RPMI7951 (cell line): ENCODE measurements around a stretch of chr6.

DNA sequence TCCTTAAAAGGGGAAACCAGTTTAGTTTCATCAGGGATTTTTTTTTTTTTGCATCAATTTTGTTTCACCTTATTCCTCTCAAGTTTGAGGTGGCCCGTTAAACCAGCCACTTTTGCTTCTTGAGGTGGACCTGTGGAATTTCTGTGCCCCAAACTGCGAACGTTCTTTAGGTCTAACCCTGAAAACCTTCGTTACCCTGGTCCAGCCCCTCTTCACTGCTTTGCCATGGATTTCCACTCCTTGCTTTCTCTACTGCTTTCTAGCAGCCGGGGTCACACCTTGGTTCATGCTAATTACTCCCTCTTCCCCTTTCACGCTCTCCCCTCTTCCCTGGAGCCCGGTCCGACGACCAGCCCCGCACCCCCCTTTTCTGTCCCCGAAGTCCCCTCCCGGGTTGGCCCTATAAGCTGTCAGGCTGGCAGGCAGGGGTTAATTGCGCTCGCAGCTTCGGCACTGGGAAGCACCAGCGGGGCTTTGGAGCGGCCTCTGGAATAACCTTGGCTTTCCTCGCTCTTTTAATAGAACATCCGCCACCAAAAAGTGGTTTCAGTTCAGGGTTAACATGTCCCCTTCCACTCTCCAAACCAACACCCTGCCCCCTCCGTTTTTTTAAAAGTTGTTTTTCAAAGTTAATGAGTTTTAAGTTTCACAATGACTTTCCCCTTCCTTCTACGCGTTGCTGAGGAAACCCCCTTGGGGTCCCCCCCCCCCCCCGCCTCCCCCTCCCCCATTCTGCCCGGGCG lies 1.4 kb upstream of the HIVEP1 start:
- RAMPAGE, long total RNA, result no peak

- RAMPAGE, long total RNA, result no peak
These were observed 1.9 kb downstream of the HIVEP1 start for GRCh38 chr6:12013992-12014490.

GRCh38 chr6:12065023-12066073 lies 53.2 kb downstream of the HIVEP1 start:
- RAMPAGE, long total RNA, result no peak

DNA sequence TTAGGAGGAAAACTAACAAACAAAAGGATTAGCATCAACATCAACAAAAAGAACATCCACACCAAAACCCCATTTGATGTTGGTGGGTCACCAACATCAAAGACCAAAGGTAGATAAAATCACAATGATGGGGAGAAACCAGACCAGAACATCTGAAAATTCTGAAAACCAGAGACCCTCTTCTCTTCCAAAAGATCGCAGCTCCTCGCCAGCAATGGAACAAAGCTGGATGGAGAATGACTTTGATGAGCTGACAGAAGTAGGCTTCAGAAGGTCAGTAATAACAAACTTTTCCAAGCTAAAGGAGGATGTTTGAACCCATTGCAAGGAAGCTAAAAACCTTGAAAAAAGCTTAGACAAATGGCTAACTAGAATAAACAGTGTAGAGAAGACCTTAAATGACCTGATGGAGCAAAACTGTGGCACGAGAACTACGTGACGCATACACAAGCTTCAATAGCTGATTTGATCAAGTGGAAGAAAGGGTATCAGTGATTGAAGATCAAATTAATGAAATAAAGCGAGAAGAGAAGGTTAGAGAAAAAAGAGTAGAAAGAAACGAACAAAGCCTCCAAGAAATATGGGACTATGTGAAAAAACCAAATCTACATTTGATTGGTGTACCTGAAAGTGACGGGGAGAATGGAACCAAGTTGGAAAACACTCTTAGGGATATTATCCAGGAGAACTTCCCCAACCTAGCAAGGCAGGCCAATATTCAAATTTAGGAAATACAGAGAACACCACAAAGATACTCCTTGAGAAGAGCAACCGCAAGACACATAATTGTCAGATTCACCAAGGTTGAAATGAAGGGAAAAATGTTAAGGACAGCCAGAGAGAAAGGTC lies 128.4 kb downstream of the HIVEP1 start:
- RAMPAGE, long total RNA, result no peak

- RAMPAGE, long total RNA, result no peak
These were observed 81.9 kb upstream of the EDN1 start for GRCh38 chr6:12208128-12208824.

DNA sequence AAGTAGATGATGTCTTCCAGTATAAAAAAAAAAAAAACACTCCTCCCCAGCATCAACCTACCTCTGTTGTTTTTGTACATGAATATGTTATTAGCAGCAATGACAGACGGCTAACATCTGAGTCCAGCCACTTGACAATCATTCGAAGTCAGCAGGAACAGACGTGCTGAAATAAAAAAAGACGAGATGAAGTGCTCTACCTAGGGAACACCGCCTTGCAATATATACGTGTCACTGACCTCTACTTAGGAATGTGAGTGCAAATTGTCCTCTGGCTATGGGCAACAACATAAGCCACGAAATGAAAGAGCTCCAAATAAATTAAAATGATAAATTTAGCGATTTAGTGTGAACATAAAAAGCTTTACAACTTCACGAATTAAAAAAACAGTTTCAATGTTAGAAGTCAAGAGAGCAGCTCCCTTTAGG lies 23.1 kb downstream of the EDN1 start:
- RAMPAGE, long total RNA, result no peak

GRCh38 chr6:12485286-12485961 lies 195.3 kb downstream of the EDN1 start:
- RAMPAGE, long total RNA, result no peak

DNA sequence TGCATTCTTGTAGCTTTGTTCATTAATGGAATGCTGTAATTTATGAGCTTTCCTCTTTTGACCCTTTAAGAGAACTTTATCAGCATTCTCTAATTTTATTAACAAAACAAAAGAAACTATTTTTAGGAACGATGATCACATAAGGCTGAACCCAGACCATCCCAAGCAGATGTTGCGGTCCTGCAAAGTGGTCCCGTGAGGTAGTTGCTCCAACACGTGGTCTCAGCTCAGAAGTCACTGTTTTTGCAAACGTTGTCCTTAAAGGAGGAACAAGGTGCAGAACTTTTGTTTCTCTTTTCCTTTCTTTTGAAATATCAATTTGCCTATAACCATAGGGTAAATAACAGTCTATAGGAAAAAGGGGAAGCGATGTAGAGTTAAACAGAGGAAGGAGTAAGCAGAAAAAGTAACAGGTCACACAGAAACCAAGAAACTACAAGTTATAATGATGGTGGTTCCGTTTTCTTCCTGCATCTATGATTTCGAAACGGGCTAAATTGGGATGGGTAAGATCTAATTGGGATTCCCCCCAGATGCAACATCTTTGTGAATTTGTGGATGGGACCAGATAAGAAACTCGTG lies 121.2 kb upstream of the PHACTR1 start:
- RAMPAGE, long total RNA, result no peak

DNA sequence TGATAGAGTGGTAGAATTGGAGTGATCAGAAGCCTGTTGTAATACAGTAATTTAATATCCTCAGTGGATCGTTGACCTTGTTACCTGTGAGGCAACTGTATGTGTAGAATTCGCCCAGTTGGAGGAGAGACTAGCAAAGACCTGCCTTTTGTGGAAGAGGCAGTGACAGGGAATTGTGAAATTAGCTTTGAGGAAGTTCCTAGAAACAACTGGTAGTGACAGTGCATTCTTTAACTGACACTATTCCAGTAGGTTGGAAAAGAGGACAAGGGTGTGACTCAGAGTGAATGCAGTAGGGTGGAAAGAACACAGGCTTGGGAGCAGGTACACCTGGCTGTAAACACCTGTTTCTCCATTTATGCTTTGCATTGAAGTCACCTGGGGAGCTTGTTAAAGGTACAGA lies 295.7 kb downstream of the PHACTR1 start:
- RAMPAGE, long total RNA, result no peak

DNA sequence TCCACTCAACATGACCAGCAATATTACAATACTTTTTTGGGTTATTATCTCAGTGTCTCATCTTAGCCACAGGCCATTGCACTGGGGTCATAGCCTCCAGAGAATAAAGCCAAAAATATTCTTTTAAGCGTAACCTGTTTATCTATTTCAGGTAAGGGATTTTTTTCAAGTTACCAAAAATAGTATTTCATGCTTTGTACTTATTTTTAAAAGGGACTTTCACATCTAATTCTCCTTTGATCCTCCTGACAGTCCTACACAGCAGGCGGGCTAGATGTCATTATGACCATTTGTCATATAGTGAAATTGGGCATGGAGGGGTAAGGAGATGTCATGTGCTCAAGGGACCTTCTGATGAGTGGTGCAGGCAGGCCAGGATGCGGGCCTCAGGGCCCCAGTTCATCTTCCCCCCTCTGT lies 69.0 kb downstream of the TBC1D7 start:
- RAMPAGE, long total RNA, result no peak

GRCh38 chr6:13302175-13303152 lies 25.9 kb downstream of the TBC1D7 start:
- RAMPAGE, long total RNA, result no peak

GRCh38 chr6:13340223-13340642 lies 11.9 kb upstream of the TBC1D7 start:
- RAMPAGE, long total RNA, result no peak

DNA sequence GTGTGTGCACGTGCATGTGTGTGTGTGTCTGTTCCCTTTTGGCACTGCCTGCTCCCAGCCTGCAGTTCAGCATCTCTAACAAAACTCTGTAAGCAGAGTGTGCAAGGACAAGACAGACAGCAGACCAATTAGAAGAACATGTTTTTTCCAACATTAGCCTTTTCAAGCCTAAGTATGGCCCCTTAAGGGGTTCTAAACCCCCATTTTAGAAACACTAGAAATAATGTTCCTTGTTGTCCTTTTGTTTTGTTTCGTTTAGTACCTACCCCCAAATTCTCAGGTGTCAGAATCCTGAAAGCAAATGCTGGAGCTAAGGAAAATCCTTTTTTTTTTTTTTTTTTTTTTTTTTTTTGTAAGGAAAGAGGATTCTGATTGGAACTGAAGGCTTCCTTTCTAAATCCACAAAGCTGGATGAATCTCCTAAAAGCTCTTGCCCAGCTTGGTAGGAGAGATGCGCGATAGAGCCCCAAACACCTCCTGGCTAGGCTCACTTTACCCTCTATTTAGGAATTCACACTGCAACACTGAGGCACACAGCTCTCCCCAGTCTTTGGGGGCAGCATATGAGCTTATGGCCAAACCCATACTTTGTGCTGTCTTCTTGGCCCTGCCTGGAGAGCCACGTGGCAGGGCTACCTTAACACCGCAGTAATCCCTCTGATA lies 35.0 kb upstream of the TBC1D7 start:
- RAMPAGE, long total RNA, result no peak

GRCh38 chr6:13448024-13448709 lies 39.2 kb downstream of the GFOD1 start:
- RAMPAGE, long total RNA, result no peak

GRCh38 chr6:13452579-13453220 lies 34.7 kb downstream of the GFOD1 start:
- RAMPAGE, long total RNA, result no peak

DNA sequence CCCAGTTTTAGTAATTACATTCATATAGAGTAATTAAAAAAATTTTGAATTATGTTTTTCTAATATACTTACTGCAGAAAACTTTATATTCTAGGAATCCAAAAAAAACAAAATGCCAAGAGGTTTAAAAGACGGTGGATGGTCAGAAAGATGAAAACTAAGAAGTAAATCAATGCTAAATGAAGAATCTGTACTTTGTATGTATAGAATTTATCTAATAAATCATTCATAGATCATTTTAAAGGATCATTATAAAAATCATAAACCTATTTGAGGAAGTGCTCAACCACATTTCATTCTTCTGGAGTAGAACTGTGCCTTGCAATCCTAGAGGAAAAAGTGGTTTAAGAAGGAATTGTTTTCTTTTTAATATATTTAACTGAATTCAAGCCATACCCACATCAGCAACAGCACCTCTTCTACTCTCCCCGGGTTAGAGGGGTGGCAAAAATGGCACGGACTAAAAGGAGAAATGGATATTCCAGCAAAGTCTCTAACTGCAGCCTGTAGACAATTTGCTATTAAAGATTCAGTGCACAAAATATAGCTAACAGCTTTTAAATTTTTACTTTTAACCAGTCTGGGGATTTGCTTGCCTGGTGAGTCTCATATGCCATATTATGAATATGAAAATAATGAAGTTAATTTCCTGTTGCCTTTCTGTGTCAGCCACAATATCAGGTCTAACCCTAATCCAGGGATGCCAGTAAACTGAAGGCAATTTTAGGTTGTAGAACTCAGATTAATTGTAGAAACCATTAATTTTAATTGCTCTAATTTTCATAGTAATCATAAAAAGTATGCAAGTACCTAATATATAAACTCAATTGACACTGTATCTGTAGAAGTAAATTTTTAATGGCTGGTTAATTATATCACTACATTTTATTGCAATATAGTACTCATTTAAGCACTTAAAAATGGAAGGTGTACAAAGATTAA lies 5.8 kb downstream of the NOL7 start:
- RAMPAGE, long total RNA, result no peak

GRCh38 chr6:13798692-13799319 lies 15.6 kb downstream of the MCUR1 start:
- RAMPAGE, long total RNA, result no peak

- RAMPAGE, long total RNA, result no peak
These were observed 1.4 kb downstream of the MCUR1 start for GRCh38 chr6:13812947-13813382.

- RAMPAGE, long total RNA, result no peak
These were observed 17.7 kb downstream of the CD83 start for GRCh38 chr6:14135145-14135748.

DNA sequence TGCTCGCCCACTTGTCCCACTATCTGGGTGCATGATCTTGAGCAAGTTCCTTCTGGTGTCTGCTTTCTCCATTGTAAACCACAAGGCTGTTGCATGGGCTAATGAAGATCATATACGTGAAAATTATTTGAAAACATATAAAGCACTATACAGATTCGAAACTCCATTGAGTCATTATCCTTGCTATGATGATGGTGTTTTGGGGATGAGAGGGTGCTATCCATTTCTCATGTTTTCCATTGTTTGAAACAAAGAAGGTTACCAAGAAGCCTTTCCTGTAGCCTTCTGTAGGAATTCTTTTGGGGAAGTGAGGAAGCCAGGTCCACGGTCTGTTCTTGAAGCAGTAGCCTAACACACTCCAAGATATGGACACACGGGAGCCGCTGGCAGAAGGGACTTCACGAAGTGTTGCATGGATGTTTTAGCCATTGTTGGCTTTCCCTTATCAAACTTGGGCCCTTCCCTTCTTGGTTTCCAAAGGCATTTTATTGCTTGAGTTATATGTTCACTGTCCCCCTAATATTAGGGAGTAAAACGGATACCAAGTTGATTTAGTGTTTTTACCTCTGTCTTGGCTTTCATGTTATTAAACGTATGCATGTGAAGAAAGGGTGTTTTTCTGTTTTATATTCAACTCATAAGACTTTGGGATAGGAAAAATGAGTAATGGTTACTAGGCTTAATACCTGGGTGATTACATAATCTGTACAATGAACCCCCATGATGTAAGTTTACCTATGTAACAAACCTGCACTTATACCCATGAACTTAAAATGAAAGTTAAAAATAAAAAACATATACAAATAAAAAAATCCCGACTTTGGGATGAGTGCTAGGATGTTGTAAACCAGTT lies 18.7 kb downstream of the CD83 start:
- RAMPAGE, long total RNA, result no peak